Measurements from ENCODE around the genes KRT6A, KRT77 and KRT3.

- RRBS = 20% methylated on average over 15 of the region's 75 CpGs
These were observed 13.0 kb downstream of the KRT83 start for GRCh38 chr12:52307863-52308938.

- RRBS = 6% methylated on average over 2 of the region's 24 CpGs
These were observed at the start of gene KRT6A for GRCh38 chr12:52492579-52493781. Gene KRT6A (minus strand): TSS chr12:52493257.

DNA sequence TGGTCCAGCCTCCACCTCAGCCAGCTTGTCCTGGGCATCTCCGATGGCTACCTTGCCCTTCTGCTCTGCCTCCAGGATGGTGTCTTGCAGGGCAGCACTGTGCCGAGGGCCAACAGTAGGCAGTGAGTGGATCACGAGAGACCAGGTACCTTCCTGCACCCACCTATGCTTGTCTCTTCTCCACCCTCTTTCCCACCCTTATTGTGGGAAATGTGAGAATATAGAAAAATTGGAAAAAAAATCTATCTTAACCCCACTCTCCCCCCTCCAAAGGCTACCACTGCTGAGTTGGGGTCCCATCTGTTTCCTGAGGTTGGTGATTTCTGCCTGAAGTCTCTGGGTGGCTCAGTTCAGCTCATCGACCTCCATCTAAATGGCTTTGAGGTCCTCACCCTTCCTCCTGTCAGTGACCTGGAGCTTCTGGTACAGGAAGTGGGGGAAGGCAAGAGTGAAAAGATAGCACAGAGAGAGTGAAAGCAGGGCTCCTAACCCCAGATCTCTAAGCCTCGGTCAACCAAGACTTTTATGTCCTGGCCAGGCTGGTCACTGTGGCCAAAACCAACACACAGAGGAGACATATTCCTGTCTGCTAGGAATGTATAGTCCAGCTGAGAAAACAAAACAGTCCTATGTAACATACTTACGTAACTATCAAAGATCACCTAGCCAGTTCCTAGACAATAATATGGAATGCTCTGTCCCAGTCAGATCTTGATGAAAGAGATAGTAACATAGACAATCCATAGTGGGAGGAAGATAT lies 12.2 kb upstream of the KRT73 start:
- RRBS = no CpG with 5 or more reads among the region's 6 CpGs

DNA sequence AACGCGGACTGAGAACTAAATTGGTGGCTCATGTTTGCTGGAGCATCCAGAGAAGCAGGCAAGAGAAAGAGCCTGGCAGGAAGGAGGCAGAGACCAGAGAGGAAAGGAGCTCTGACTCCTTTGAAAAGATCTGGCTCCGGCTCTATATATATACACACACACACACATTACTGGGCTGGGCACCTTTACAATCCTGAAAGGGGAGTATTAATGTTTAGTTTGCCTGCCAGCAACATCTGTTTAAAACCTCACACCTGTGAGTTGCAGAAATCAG lies at the start of gene KRT77:
Gene KRT77 (minus strand): TSS at position 122 of the 274 bp plus-strand sequence.
- RRBS = no CpG with 5 or more reads among the region's 3 CpGs

DNA sequence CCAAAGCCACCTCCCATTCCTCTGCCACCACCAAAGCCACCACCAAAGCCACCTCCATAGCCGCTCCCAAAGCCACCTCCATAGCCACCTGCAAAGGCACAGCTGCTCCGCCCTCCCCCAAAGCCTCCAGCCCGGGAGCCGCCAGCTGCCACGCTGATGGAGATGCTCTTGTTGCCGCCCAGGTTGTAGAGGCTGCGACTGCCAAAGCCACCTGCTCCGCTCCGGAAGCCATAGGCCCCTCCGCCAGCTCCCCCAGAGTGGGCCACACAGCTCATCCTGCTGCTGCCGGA lies 288 bp downstream of the KRT3 start:
- RRBS = 30% methylated on average over 4 of the region's 11 CpGs

- RRBS = no CpG with 5 or more reads among the region's 5 CpGs
These were observed at the start of gene KRT3 for GRCh38 chr12:52795976-52796342. Gene KRT3 (minus strand): TSS chr12:52796117.

- RRBS = no CpG with 5 or more reads among the region's 13 CpGs
These were observed 7.5 kb downstream of the KRT8 start for GRCh38 chr12:52897107-52897954.

DNA sequence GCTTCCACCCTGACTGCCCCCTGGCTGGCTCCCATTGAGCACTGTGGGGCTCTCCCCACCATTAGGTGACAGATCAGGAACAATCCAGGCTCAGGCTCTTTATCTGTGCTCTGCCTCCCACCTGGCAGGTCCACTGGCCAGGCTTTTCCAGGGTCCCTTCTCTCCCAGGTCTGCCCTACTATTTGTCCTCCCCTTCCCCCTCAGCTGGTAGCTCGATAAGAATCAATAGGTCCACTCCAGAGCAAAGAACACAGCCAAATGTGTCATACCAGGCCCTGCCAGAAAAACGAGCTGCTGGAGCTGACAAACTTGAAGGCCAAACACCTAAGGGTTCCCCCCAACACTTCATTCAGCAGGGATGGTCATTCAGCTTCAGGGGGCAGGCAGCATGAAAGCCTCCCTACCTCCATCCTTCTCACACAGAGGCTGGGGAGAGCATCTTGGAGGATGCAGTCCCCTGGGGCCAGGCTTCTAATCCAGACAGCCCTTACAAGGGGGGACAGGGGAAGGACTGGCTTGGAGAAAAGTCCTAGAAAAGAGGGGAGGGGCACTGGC lies 2.0 kb upstream of the KRT18 start:
- RRBS = no CpG with 5 or more reads among the region's 2 CpGs

- RRBS = no CpG with 5 or more reads among the region's 7 CpGs
These were observed 13.2 kb upstream of the EIF4B start for GRCh38 chr12:52992958-52993524.

- RRBS = no CpG with 5 or more reads among the region's 3 CpGs
These were observed 11.7 kb upstream of the TNS2 start for GRCh38 chr12:53038125-53038573.

GRCh38 chr12:53060406-53061207 lies 10.7 kb downstream of the TNS2 start:
- RRBS = 77% methylated on average over 7 of the region's 28 CpGs

GRCh38 chr12:53064760-53065611 lies 14.2 kb downstream of the SPRYD3 start:
- RRBS = no CpG with 5 or more reads among the region's 10 CpGs

GRCh38 chr12:53093900-53094441 lies 3.5 kb upstream of the IGFBP6 start:
- RRBS = no CpG with 5 or more reads among the region's 6 CpGs

DNA sequence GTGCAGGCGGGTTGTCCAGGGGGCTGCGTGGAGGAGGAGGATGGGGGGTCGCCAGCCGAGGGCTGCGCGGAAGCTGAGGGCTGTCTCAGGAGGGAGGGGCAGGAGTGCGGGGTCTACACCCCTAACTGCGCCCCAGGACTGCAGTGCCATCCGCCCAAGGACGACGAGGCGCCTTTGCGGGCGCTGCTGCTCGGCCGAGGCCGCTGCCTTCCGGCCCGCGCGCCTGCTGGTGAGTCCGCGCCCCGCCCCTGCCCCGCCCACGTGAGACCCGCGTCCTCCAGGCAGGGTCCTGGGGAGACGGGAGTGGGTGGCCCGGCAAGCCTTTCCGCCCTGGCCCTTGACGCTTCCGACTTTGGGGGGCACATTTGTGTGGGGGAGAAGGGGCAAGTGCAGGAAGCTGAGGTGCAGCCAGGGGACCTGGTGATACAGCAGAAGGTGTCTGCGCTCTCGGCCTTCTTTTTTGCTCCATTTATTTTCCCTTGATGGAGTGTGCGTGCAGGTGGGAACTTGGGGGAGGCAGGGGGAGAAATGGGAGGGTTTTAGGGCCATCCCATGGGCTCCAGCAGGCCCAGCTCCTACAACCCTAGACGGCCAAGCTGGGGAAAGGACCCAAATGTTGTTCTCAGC lies 469 bp downstream of the IGFBP6 start:
- RRBS = 2% methylated on average over 9 of the region's 37 CpGs

GRCh38 chr12:53113301-53113889 lies 10.1 kb downstream of the SOAT2 start:
- RRBS = no CpG with 5 or more reads among the region's 10 CpGs

- RRBS = no CpG with 5 or more reads among the region's 8 CpGs
These were observed 27.3 kb upstream of the ZNF740 start for GRCh38 chr12:53153179-53153651.

GRCh38 chr12:53189257-53190315 lies 8.9 kb upstream of the CSAD start:
- RRBS = no CpG with 5 or more reads among the region's 12 CpGs

DNA sequence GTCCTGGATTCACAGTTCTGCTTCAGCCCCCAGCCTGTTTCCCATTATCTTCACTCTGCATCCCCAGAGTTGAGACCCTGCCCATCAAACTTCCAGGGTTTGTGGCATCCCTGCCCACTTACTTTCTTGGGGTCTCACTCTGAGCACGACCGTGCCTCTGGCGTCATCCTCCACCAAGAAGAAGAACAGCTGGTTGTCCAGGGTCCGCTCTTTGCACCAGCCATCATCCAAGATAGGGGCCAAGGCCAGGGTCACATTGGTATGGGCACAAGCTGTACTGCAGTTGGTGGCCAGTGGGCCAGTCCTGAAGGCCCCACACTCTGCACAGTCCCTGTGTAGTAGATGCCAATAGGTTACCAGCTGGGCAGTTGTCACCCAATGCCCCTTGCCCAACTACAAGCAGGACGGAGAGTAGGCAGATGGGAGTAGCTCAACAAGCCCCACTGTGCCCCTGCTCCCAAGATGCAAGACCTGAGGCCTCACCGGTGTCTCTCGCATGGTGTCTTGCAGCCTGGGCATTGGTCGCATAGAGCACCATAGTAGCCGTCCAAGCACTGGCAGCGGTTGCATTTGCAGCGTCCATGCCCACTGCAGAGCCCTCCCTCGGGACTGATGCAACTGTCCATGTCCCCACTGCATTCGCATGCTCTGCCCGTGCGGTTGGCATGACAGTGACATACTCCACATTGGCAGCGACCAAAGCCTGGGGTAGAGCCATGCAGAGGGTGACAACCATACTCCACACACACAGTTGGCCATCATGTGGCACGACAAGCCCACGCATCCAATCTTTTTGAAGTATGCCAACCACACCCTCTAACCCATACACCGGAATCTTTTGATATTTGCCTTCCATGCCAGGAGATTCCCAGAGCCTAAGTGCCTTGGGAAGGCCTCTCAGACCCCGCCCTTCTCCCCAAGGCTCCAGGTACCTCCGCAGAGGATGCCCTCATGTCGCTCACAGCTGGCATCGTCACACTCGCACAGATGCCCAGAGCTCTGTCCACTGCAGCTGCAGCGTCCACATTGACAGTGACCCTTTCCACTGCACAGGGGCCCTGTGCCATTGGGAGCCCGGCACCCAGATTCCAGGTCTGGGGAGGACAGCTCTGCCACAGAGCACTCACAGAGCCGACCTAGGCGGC lies 11.9 kb upstream of the CSAD start:
- RRBS = no CpG with 5 or more reads among the region's 28 CpGs

- RRBS = no CpG with 5 or more reads among the region's 6 CpGs
These were observed 12.8 kb upstream of the CSAD start for GRCh38 chr12:53193361-53193996.

GRCh38 chr12:53219280-53220101 lies 12.4 kb upstream of the ITGB7 start:
- RRBS = 3% methylated on average over 11 of the region's 45 CpGs

Data from hTERT-HM (cell line).